ENCODE measurements around a stretch of chr15.

DNA sequence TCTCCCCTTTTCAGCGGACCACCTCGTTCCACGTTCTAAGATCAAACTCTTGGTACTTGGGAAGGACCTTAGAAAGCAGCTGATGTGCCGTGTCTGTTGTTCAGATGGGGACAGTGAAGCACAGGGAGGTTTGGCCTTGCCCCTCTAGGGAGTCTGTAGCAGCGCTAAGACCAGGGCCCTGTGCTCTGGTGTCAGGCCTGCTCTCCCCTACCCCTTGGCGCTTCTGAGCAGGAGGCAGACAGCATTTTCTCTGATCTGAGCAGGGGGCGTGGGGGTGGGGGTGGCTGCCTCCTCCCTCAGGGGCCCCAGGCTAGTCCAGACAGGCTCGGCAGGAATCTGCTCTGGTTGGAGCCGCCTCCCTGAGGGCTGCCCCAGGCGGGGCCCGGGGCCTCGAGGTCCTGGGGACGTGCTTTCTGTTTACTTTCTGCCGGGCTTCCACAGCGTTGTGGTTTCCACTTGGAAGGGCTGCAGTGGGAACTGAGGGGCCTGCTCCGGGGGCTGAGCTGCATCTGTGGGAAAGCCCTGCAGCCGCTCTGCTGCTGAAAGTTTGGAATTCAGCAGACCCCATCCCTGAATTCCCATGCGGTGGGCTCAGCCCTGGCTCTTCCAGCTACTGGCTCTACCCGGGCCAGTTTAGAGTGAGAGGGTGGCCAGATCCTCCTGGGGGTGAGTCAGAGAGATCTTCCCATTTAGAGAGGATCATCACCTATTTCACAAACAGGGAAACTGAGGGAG, 105.5 kb downstream of the LINGO1 start:
- PRO-cap, result no peak

- PRO-cap, result no peak
Observed at GRCh38 chr15:77537902-77538583, 94.7 kb downstream of the LINGO1 start.

DNA sequence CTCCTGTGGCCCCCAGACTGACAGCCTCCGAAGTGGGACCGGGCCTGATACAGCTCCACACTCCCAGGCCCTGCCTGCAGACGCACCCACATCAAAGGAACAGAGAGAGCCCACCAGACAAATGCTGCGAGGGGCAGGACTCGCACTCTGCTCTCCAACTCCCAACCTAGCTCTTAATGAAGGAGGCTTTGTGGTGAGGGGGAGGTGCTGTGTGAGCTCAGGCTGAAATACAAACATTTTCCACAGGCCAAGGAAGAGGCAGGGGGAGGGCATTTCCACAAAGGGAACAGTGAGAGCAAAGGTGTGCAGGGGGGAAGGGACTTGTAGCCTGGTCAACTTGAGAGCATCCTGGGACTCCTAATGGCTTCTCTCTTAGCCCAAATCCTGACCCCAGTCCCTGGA, 9.7 kb downstream of the LINGO1 start:
- PRO-cap, result no peak

DNA sequence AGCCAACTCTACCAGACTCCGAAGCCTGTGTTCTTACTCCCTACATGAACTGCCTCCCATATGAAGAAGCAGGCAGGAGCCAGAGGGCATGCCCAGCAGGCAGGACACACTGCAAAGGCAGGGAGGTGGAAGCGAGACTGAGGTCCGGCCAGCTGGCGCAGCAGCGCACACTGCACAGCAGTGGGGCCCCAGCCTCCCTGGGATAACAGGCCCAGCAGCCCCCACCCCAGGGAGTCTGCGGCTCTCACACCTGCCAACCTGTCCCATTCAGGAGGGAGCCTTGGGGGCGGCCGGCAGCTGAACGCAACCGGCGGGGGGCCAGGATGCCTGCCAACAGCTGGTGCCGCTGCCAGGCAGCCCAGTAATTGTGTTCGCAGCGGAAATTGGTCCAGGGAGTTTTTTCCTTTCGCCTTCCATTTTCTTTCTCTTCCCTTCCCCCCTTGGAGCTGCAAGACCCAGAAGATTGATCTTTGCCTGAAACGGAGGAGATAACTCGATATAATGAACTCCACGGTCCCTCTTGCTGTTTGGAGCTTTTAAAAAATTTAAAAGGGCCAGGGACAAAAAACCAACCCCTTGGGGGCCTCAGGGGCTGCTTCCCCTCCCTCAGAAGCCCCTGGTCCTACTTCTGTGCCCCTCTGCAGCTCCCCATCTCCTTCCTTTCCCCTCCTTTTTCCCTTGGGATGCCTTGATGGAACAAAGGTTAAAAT, 106.3 kb upstream of the LINGO1 start:
- PRO-cap, result no peak

DNA sequence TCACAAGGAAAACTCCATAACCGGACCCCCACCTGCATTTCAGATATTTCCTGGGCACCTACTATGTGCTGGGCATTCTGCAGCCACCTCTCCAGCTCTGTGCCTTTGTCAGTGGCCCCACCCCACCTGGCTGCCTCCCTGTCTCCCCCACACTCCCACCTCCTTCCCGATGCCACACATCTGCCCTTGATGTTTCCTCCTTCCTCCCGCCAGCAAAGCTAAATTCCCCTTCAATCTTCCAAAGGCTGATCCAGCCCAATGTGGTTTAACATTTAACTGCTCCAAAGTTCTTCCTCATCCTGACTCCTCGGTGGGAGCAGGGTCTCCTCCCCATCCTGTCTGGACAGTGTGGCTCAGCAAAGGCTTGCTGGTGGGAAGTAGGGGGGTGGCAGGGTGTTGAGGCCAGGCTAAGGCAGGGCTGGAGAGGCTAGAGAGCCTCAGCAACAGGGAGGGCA, 123.0 kb upstream of the LINGO1 start:
- PRO-cap, result no peak

- PRO-cap, result bidirectional peak, plus-strand start at chr15:77944694, minus-strand start at chr15:77944643
Observed at GRCh38 chr15:77943904-77944811, 133.4 kb downstream of the TBC1D2B start.

- PRO-cap, result no peak
Observed at GRCh38 chr15:77975531-77976056, 101.9 kb downstream of the TBC1D2B start.

DNA sequence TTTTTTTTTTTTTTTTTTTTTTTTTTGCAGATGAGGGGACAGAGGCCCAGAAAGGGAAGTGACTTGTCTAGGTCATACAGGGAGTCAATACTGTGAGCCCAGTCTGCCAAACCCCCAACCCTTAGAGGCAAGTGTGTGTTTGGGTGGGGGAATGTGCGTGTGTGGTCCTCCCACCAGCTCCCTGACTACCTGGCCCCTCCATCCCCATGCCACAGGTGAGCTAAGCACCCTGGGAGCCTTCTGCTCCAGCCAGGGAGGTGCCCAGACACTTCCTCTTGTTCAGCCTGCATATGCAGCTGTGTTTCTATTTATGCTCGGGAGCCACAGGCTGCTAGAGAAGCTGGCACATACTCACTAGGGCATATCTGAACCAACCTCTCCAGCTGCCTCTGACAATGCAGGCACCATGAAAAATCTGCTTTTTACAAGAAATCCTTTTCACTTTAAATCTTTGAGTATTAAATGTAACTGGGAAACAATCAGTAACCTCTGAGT, 20.8 kb downstream of the TBC1D2B start:
- PRO-cap, result no peak

GRCh38 chr15:78264970-78265255, 551 bp downstream of the DNAJA4 start:
- PRO-cap, result no peak

DNA sequence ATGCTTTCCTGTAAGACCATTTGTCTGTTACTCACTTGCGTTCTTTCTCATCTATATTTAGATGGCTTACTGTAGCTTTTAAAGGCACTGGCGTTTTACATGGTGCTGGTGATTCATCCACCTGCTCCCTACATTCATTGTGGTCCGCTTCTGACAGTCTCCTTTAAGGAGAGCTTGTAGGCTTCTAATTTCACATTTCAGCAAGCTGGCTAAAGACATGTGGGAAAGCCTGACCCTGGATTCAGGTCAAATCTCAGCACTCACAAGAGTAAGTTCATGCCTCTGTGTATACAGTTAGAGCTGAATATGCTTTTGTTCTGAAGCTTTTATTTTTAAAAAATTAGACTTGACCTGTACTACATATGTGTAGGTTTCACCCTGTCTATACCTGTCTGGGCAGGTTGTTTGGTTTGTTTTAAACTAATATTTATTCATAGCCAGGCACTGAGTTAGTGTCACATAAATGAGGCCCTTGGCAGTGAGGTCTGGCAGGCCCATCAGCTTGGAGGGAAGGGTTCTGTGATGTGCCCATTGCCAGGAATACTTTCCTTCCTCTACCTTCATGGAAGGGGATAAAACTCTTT, 1.8 kb downstream of the DNAJA4 start:
- PRO-cap, result no peak

- PRO-cap, result no peak
Observed at GRCh38 chr15:78270369-78271099, 6.2 kb downstream of the DNAJA4 start.

GRCh38 chr15:78340795-78341785, 937 bp downstream of the CRABP1 start:
- PRO-cap, result no peak

DNA sequence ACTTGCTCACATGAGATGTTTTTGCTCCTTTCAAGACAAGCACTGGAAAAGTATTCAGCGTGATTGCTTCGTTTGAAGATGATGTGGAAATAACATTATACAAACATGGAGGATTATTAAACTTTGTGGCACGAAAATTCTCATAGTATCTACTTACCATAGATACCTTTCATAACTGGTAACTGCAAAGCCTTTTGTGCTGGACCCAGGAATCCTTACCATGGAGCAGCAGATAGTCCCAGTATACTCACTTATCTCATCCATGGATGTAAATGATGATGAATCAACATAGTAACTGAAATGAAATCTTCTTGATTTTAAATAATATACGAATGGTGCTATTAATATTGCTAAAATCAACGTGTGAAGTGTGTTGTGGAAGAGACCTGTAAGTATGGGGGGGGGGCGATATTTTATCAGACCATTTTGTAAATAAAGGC, 9.4 kb upstream of the HYKK start:
- PRO-cap, result no peak

DNA sequence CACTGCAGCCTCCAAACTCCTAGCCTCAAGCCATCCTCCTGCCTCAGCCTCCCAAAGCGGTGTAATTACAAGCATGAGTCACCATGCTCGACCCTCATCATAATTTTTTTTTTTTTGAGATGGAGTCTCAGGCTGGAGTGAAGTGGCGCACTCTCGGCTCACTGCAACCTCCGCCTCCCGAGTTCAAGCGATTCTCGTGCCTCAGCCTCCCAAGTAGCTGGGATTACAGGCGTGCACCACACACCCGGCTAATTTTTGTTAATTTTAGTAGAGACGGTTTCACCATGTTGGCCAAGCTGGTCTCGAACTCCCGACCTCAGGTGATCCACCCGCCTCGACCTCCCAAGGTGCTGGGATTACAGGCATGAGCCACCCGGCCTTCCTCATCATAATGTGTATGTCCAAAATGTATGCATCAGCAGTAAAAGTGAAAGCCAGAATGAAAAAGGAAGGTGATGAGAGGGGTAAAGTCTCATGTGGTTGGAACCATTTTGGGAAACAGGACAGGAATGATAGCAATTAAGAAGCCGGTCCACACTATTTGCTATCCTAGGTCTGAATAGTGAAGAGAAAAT, 561 bp upstream of the PSMA4 start:
- PRO-cap, result no peak

- PRO-cap, result no peak
Observed at GRCh38 chr15:78544593-78545366, 4.5 kb downstream of the PSMA4 start.

DNA sequence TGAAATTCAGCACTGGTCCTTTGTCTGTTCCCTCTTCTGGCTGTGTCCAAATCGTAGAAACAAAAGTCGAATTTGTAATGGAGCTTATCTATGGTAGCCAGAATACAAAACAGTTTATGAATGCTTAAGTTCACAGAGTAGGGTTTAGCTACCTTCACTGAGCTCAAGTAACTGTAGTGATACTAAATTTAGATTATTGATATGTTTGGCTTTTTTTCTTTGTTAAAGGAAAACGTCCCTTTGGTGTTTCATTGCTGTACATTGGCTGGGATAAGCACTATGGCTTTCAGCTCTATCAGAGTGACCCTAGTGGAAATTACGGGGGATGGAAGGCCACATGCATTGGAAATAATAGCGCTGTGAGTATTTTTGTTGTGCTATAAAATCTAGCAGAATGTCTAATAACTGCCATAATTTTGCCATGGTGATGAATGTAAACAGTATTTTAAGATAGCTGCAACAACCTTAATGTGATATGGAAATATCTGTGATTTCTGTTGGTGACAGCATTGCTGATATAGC, 5.2 kb downstream of the PSMA4 start:
- PRO-cap, result no peak

DNA sequence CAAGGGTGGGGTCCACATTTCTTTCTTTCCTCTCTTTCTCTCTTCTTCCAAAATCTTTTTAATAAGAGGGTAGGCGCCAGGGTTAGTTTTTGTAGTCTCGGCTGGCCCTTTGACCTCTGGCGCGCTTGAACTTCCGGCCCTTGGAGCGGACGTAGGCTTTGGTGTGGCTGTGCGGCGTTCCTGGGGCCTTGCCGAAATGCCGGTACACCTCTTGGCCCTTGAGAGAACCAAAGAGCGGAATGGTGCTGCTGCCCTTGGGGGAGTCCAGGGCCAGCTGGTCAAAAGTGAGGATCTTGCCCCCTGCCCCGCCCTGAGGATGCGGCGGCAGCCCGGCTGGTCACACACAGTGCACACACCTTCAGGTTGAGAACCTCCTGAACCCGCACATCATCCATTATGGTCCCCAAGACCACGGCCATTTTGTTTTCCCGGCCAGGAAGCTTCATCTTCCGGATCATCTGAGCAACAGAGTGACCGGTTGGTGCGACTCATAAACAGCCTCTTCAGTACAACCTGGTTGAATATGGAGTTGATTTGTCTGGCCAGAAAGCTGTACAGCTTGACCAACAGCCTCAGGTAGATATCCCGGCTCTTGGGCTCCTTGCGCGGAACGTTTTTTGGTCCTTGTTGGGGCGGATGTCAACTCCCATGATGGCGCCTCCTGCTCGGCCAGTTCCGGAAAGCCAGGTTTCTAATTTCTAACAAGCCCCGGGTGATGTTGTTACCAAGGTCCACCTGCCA, 20.1 kb upstream of the CHRNB4 start:
- PRO-cap, result no peak

DNA sequence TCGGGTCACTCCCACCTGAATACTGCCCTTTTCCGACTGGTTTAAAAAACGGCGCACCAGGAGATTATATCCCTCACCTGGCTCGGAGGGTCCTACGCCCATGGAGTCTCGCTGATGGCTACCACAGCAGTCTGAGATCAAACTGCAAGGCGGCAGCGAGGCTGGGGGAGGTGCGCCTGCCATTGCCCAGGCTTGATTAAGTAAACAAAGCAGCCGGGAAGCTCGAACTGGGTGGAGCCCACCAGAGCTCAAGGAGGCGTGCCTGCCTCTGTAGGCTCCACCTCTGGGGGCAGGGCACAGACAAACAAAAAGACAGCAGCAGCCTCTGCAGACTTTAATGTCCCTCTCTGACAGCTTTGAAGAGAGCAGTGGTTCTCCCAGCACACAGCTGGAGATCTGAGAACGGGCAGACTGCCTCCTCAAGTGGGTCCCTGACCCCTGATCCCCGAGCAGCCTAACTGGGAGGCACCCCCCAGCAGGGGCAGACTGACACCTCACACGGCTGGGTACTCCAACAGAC, 79.2 kb upstream of the CHRNB4 start:
- PRO-cap, result no peak

- PRO-cap, result no peak
Observed at GRCh38 chr15:78810033-78811092, 901 bp downstream of the ADAMTS7 start.

GRCh38 chr15:78943527-78944197, 1.2 kb downstream of the CTSH start:
- PRO-cap, result no peak